Sciatic nerve (tissue), 1 donor: ENCODE measurements around a stretch of chr3.

- PRO-cap, result no peak
Observed at GRCh38 chr3:71119977-71120554, 463.5 kb downstream of the FOXP1 start.

GRCh38 chr3:71127267-71128275 is 456.0 kb downstream of the FOXP1 start:
- PRO-cap, result no peak

DNA sequence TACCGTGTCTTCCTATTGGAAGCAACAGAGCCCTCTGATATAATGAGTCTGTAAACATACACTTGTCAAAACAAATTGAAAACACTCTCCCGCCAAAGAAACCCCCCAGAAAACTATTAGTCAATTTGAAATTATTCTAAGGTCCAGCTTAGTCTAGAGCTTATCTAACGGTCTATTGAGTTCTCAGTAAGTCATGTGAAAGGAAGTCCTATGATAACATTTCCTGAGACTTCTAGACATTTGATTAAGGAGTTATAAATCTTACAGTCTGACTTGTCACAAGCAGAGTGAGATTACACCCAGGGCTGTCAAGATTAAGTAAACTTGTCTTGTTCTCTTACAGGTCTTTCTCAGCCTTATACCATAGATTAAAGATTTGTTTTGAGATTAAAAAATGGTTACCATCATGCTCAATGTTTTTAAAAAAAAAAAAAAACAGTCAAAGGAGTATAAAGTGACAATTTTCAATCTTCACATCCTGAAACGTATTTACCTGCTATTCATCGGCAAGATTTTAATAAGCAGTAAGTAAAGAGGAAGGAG is 356.1 kb downstream of the FOXP1 start:
- PRO-cap, result no peak

DNA sequence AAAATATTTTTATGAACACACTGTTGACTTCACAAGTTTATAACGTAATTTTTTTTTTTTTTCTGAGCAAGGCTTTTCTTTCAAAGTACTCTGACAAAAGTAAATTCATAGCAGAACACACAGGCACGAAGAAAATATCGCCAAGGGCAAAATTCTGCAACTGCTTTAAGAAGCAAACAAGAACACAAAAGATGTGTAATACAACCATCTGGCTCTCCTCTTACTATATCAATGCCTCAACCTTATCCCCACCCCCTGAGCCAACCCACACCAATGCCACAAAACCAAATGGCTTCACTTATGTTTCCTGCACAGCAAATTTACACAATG is 274.2 kb downstream of the FOXP1 start:
- PRO-cap, result no peak

GRCh38 chr3:71502013-71502427 is 81.5 kb downstream of the FOXP1 start:
- PRO-cap, result no peak

DNA sequence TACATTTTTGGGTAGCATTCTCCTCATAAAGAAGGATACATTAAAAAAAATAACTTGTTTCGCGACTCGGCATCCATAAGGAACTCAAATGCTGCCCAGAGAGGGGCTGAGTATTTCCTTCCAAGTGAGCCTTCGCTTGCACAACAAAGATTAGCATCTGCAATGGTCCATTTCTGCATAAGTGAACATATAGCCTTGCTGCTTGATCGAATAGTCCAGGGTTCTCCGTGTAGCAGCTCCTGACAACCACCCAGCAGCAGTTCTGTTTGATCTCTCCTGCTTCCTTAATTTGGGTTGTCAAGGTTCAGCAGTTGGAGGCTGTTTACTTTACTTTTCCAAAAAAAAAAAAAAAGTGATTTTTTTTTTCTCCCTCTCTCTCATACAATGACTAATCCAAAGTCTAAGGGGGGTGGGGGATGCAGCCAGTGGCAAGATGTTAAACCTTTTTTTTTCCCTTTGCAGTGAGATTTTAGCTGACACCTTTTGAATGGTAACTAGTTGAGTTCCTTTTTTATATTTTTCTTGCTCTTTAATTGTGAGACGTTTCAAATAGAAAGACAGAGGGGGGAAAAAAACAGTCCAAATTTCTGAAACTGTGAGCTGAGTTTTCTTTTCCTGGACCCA is 3.6 kb downstream of the FOXP1 start:
- PRO-cap, result bidirectional peak, plus-strand start at position 398 of the sequence, minus-strand start at position 278 of the sequence

GRCh38 chr3:71694907-71695555 is 30.2 kb downstream of the EIF4E3 start:
- PRO-cap, result unidirectional peak, minus-strand start at chr3:71695230

GRCh38 chr3:71724522-71724852 is 715 bp downstream of the EIF4E3 start:
- PRO-cap, result bidirectional peak, plus-strand start at chr3:71724644, minus-strand start at chr3:71724661

DNA sequence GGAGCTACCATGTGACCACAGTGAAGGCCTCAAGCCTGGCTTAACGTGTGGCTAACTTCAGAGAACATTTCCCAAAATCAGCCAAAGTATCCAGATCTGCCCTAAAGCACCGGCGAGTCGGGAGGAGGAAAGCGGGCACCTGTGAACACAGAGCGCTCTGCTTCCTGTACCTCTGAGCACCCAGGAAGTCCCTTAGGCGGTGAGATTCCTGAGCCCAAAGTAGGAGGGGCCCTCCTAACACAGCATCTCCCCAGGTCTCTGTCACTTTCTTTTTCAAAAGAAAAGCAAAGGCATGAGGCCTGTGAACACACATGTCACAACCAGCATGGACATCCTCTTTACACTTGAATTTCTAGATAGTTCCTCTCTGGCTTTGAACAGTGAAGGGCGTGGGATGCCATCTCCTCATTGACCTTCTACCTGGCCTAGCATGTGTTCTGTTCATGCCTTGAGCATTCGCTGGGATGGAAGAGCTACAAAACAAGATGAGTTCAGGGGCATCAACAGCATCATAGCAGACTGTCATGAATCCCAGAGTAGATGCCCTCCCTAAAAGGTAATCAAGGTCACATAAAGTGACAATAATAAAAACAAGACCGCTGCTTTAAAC is 1.1 kb upstream of the EIF4E3 start:
- PRO-cap, result unidirectional peak, minus-strand start at position 159 of the sequence

DNA sequence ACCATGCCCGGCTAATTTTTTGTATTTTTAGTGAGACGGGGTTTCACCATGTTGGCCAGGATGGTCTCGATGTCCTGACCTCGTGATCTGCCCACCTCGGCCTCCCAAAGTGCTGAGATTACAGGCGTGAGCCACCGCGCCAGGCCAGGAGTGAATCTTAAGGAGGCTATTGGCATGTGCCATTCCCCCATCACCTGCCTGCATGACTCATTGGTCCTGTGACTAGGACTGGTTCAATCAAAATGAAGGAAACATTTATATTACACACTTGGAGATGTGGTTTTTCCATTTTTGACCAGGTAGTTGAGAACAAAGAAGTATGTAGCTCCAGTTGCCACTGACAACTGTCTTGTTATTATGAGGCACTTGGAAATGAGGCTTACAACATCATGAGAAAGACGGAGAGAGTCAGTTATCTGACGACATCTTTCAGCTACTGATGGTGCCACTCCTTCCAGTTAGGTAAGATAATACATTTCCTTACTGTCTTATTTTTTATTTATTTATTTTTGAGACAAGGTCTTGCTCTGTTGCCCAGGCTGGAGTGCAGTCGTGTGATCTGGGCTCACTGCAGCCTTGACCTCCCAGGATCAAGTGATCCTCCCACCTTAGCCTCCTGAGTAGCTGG is 21.7 kb upstream of the PROK2 start:
- PRO-cap, result no peak

DNA sequence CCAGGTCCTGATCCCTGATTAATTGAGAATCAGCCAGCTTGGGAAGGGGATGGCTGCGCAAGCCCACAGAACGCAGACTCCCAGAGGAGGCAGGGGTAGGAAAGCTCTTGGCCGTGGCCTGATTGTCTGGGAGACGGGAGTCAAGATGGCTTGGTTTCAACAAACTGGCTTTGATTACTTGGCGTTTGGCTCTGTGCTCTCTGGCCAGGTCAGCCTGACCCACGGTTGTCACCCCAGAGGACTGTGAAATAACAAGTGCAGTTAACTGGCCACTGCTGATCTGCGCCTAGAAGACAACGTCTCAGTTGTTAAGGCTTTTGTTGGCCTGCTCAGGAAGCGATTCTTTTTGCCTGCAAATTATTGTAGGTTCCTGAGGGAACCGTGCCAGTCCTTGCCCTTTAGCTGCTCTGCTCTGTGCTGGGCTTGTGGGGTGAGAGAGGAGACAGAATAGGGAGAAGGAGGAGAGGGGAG is 387.1 kb upstream of the PROK2 start:
- PRO-cap, result no peak

GRCh38 chr3:72176960-72178154 is 392.4 kb upstream of the PROK2 start:
- PRO-cap, result no peak

- PRO-cap, result no peak
Observed at GRCh38 chr3:72316690-72317348, 531.4 kb downstream of the SHQ1 start.

DNA sequence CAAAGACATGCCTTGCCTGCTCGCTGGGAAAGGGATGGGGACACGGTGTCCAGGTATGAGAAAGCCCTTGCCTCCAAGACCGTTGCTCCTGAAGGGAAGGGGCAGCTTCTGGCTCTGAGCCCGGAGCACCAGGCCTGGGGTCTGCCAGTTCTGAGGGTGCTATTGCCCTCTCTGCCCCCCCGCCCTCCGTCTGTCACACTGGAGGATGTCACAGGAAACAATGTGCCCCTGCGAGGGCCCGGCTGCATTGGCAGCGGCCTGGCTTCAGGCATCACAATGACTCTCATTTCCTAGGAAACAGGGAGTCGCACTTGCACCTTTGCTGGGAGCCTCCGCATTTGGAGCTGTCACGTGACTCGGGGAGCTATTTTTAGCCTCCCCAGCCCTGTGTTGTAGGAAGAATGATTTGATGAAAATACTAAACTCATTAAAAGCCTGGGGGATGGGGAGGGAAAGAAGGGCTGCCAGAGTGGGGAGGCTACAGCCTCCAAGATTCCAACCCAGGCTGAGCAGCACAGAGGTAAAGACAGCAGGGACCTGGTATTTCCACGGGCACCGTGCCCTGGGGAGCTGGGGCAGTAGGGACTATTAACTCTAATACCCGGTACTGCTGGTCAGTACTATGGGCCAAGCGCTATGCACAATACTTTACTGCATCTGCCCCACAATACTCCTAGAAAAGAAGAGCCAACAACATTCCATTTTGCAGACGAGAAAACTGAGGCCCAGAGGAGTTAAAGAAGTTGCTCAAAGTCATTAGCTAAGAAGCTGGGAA is 518.8 kb downstream of the SHQ1 start:
- PRO-cap, result no peak

- PRO-cap, result no peak
Observed at GRCh38 chr3:72482788-72483363, 365.4 kb downstream of the SHQ1 start.

DNA sequence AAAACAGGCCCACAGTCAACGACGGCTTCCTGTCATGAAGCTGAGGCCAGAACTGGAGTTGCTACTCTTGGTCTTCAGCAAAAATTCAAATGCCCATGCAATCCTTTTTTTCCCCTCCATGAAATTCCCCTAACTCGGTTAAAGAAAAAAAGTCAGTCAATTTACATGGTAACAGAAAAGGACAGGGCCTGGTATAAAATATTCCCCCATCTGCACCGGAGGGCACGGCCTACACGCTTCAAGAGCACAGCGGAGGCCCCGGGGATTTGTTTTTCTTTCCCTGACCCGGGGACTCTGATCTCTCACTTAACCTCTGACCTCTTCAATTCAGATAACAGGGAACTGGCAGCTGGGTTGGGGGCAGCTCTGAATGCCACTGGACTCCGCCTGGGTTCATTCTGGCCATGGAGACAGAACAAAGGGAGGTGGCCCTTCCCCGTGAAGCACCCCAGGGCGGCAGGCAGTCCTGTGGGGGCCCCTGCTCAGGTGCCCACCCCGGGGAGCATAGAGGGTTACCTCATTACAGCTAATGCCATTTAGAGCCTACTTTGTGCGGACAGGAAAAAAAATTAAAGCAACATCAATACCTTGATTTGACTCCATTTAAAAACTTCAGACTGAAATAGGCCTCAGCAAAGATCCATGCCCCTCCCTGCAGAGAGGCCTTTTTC is 257.5 kb downstream of the SHQ1 start:
- PRO-cap, result no peak

DNA sequence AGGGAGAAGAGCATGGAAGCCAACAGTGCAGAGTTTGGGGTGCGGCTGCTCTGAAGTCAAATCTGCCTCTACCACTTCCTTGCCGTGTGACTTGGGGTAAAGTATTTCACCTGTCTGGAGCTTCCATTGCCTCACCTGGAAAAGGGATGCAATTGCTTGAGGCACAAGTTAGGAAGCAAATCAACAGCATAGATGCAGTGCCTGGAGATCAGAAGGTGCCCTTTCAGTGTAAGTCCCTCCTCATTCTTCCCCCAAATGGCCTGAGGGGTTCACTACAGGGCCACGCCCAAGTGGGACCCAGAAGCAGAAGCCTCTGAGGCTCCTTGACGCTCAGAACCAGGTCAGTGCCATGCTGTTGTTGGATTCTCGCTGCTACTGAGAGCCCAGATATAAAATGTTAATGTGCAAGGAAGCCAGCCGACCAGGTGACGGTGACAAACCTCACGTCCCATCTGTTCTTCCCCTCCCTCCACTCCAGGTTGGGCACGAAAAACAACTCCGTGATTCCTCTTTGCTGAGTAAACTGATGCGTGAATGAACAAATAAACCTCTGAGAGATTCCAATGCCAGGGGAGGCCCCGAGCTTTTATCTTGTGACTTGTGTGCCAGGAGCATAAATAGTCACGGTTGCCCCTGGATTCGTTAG is 119.6 kb downstream of the SHQ1 start:
- PRO-cap, result no peak

DNA sequence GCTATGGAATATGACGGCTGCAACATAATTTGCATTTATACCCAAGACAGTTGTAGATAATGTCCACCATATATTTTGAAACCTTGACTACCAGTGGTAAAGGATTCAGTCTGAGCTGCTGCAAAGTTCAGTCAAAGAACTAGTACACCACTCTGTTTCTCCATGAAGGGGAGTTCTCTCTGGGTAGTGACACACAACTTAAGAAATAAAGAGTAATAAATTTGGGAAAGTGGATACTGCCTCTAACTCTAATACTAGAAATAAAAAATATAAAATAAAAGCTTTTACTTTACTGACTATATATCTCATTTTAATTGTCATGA is 94.5 kb downstream of the SHQ1 start:
- PRO-cap, result no peak

- PRO-cap, result no peak
Observed at GRCh38 chr3:72872117-72872680, 15.6 kb upstream of the GXYLT2 start.

DNA sequence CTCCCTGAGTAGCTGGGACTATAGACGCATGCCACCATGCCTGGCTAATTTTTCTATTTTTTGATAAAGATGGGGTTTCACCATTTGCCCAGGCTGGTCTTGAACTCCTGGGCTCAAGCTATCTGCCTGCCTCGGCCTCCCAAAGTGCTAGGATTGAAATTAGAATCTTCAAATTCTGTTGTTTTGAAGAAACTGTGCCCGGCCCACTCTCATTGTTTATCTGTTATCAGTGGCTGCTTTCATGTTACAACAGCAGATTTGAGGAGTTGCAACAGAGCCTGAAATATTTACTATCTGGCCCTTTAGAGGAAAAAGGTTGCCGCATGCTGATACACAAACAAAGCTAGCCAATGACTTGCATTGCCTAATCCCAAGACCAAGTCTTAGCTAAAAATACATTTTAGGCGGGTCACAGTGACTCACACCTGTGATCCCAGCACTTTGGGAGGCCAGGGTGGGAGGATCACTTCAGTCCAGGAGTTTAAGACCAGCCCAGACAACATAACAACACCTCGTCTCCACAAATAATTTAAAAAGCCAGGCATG is 43.1 kb upstream of the PPP4R2 start:
- PRO-cap, result no peak